ENCODE results near the genes FH and CEP170.

DNA sequence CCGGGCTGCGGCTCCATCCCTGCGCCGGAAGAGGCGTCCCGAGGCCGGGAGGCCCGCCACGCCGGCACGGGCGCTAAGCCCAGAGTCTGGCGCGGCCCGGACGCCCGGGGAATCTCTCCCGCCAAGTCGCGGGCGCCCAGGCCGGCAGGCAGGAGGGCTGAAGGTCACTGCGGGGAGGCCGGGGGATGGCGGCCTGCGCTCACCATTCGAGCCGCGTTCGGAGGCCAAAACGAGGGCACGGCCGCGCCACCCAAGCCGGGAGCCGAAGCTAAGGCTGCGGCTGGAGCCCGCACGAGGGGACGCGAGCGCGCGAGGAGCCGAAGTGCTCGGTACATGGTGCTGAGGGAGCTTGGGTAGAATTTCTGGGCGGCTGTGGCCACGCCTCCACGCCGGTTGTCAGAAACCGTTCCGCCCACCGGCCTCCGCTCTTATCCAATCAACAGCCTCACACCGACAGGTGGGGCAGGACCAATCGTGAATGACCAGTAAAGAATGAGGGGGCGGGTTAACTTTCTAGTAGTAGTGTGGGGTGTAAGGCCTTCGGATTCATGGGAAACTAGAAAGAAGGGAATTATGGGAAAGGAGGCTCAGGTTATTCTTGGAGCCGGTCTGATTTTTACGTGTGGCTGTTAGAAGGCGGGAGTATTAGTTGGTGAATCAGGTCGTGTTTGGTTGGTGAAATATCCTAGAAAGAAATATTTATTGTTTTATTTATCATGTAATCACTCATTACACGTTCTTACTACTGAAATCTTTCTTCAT, at the start of gene FH:
Gene FH (minus strand): TSS at position 368 of the 762 bp plus-strand sequence.
- PRO-cap, result bidirectional peak, plus-strand start at position 516 of the sequence, minus-strand start at position 324 of the sequence
- RAMPAGE, long total RNA, 4 experiments, result start-site peak on the minus strand in 4 of 4 experiments, centred at positions 339 to 342 of the sequence, 422 to 2,201 reads per replicate

- PRO-cap, result no peak
- RAMPAGE, long total RNA, 4 experiments, result no peak in any of the 4 experiments
Measured at GRCh38 chr1:241524889-241525367, 5.4 kb upstream of the FH start.

GRCh38 chr1:241748958-241749601, 97.0 kb downstream of the WDR64 start:
- PRO-cap, result no peak
- RAMPAGE, long total RNA, 4 experiments, result no peak in any of the 4 experiments

DNA sequence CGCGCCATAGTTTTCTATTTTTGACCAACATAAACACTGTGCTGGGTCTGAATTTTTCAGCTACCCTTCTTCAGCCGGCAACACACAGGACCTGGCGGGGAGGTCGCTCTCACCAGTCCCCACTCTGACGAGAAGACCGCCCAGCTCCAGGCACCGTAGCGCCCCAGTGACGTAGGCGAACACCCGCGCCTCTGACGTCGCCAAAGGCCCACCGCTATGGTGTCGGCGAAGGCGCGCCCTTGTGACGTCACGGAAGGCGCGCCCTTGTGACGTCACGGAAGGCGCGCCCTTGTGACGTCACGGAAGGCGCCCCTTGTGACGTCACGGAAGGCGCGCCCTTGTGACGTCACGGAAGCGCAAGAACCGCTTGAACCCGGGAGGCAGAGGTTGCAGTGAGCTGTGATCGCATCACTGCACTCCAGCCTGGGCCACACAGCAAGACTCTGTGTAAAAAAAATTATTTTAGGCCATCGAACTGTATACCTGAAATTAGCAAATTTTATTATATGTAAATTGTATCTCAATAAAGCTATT, 153.5 kb downstream of the CEP170 start:
- PRO-cap, result unidirectional peak, minus-strand start at position 168 of the sequence; unidirectional peak, minus-strand start at position 193 of the sequence
- RAMPAGE, long total RNA, 4 experiments, result no peak in any of the 4 experiments

DNA sequence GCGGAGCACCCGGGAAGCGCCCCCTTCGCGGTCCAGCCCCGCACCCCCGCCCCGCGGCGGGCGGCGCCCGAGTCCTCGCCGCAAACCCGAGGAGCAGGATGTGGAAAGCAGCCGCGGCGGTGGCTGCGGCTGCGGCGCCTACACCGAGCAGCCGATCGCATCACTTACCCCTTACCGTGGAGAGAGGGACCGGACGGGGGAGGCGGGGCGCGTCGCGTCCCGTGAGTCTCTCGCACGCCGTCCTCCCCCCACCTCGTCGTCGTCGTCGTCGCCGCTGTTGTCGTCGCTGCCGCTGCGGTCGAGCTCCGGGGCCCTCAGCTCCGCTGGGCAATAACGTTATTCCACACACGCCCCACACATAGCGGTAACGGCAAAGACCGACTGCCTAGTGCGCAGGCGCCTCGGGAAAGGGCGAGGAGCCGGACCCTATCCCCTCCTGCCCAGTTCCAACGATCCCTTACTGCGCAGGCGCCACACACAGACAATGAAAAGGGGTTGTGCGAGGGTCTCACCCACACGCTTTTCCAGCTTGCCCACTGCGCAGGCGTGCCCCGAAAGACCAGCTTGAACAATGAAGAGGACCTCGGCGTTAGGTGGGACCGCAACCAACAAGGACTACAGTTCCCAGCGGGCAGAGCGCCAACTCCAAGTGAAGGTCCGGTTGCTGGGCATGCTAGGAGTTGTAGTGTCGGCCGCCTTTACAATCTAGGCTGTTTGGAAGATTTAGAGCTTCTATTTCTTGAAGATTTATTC, at the start of gene CEP170:
Gene CEP170 (minus strand): TSS at position 410 of the 753 bp plus-strand sequence.
- PRO-cap, result bidirectional peak, plus-strand start at position 105 of the sequence, minus-strand start outside the sequence; bidirectional peak, plus-strand start at position 256 of the sequence, minus-strand start at position 332 of the sequence; bidirectional peak, plus-strand start at position 487 of the sequence, minus-strand start at position 486 of the sequence; bidirectional peak, plus-strand start at position 680 of the sequence, minus-strand start at position 709 of the sequence
- RAMPAGE, long total RNA, 4 experiments, result start-site peak on the minus strand in 3 of 4 experiments, centred at positions 193 to 393 of the sequence, 23 to 34 reads per replicate

GRCh38 chr1:243316376-243317242, 60.8 kb downstream of the SDCCAG8 start:
- PRO-cap, result no peak
- RAMPAGE, long total RNA, 4 experiments, result no peak in any of the 4 experiments

DNA sequence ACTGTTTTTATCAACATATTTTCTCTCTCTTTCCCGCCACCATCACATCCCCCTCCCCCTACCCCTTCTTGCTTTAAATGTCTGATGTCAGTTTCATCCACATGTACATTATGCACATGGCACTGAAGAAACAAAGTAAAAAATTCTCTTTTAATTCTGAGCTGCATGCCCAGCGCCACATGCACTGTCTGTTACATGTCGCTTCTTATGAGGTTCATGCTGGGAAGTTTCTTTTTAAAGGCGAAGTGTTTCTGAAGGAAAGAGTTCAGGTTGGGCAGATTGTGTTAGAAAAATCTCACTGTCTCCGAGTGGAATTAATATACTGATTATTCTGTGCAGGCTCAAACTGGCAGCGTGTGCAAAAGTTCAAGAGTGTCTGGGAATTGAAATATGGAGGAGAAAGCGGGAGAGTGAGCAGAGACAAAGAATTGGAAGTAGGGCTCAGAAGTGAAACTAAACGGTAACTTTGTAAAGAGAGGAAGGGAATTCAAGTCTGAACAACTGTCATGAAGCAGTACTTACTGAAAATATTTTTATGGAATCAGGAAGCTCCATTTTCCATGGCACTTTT, 217.5 kb downstream of the SDCCAG8 start:
- PRO-cap, result no peak
- RAMPAGE, long total RNA, 4 experiments, result no peak in any of the 4 experiments

DNA sequence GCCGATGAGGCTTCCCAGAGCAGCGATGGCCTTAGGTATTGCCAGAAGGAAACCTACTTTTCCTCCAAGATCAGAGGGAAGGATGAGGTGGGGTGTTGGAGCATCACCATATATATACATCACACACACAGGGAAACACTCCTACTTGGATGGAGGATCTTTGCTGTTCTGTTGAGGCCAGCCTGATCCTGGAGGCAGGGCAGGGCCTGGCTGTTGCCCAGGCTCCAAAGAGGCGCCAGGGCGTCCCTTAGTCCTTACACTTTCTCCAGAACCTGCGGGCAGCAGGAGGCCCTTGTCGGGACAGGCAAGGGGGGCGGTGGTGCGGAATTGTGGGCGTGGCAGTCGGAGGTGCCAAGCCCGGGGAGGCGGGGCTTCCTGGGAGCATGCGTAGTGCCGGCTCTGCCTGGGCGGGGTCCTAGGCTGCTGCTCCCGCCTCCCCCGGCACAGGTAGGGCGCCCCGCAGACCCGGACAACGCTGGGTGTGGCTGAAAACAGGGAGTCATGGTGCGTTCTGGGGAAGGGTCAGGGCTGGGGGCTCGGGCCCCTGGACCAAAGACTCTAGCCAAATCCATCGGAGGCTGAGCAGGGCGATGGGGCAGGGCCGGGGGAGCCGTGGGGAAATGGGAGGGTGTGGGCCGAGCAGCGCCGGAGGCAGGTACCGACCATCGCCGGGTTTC, 231.7 kb downstream of the SDCCAG8 start:
- PRO-cap, result no peak
- RAMPAGE, long total RNA, 4 experiments, result start-site peak on the plus strand in 1 of 4 experiments, centred at position 427 of the sequence, 45 reads per replicate

DNA sequence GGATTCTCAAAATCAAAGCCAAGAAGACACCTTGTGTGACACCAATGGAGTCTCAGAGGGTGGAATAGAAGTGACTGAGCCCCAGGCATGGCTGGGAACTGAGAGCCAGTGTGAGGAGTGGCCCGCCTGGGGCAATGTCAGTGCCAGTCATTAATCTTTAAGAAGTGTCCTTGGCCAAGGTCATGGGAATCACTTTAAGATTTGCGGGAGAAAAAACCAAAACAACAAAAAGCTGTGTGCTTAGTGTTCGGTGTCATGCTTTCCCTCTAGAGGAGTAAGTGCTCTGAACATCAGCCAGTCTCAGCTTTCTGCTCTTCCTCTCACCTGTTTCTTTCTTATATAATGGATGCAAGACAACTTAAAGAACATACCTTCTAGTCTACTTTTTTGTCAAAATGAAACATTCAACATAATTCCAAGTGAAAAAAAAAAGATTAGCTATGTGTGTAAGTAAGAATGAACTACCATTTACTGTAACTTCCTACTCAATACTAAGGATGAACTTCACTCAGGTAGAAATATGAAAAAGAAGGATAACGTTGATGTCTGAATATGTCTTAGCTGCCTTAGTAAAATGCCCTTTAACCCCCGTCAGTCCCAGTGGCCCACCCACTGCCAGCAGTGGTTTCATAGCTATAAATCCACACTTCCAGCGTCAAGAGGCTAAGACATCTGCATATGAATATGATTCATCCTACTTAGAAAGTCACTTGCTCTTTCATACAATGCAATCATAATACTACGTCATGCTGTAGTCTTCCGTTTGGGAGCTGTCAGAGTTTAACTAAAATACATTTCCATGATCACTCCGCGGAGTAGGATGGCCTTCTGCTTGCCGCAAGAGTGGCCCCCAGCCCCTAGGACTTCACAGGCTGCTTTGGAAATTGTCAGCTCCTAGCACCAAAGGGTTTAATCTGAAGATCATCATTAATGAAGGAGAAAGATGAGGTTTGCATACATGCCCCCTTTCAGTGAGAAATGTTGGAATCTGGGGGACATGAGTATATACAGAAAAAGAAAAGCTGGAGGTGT, 247.2 kb downstream of the SDCCAG8 start:
- PRO-cap, result no peak
- RAMPAGE, long total RNA, 4 experiments, result start-site peak on the minus strand in 1 of 4 experiments, centred at position 263 of the sequence, 5 reads per replicate

DNA sequence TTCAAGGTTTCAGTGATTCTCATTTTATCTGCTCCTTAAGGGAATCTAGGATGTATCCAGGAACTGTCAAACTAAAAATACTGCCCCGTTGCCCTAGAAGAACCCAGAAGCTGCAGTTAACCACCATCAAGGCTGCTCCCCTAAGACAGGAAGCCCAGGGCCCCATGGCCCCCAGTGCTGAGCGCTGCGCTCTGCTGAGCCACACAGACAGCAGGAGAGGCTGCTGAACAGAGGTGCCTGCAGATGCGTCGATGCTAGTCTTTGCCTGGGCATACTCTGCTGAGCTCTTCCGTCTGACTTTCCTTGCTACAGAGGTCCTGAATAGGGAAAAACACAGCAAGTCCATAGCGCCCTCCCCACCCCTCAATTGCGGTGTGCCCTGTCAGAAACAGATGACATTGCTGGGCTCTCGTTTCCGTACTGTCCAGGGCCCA, 252.3 kb downstream of the SDCCAG8 start:
- PRO-cap, result no peak
- RAMPAGE, long total RNA, 4 experiments, result no peak in any of the 4 experiments

DNA sequence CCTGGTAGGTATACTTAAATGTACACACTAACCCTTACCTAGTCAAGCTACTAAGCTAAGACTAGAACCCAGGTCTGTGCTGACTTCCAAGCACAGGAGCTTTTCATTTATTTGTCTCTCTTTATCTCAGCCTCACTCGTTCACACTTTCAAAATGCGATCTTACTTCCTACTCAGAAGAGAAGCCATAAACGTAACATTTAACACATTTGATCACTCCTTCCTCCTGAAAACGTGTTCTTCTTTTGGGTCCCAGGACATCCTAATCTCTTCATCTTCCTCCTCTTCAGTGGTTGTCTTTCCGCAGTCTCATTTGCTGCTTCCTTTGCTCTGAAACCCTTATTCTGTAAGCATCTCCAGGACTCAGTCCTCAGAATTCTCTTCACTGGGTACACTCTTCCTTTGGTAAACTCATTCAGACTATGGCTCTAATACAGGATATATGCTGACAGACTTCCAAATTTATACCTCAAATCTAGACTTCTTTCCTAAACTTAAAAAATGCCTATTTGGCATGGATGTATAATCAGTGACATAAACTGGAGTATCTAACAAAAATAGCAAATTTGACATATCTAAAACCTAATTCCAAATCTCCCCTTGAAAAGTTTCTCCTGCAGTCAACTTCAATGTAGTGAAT, 228.8 kb downstream of the AKT3 start:
- PRO-cap, result no peak
- RAMPAGE, long total RNA, 4 experiments, result no peak in any of the 4 experiments

DNA sequence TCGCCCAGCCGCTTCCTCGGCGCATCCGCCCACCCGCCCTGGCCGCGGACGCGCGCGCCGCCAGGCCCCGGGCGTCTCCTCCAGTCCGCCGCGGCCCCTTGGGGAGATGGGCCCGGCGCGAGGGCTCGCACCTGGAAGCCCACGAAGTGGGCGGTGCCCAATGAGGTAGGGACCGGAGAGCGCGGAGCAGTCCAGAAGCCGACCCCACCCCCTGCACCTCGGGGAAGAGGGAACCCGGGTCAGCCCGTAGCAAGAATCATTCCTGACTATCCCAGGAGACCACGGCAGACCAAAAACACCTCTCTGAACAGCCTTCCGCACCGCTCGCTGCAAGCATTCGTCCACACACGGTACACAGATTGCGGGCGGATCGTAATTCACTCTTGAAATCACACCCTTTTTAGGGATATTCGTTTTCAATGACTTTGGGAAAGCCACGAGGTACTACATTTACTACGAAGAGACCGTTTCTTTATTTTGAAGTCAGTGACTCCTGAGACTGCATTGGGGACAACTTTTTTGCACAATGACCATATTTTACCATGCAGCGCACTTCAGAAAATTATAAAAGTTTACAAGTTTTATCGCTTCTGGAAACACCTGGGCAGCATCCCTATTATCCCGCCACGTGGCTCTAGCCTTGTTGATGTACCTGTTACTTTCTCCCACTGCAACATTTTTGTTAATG, 1.0 kb upstream of the AKT3 start:
- PRO-cap, result bidirectional peak, plus-strand start at position 269 of the sequence, minus-strand start at position 155 of the sequence
- RAMPAGE, long total RNA, 4 experiments, result no peak in any of the 4 experiments

DNA sequence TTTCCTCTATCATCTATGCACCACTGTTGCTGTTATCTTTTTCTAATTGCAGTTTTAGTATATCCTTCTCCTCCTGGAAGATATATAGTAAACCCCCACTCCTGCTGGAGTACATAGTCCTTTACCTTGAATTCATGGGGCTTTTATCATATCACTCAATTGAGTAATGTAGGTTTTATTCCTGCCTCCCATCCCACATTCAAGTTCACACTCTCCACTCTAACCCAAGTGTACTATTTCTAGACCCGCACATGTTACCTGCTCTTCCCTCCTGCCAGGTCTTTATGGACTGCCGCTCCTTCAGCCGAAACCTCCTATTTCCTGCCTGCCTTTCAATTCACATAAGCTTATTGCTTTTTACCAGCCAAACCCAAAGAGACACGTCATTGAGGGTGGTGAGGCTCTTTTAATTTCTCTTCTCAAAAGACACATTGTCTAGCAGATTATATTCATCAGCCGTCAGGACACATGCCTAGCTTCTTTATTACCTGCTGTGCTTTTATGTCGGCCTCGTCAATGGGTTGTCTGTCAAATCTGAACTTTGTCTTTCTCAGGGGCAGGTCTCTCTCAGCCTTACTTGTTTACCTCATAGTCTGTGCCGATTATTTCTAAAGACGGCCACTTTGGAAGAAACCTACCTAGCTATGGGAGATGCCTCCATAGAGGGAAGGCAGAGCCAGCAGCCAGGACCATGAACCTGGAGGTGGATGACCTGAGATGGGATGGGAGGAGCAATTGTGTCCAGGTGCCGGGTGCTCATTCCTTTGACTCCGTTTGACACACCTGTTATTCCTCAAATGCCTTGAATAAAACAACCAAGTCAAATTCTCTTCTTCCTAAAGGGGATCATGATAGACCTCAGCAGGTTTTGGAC, 41.9 kb downstream of the ZBTB18 start:
- PRO-cap, result no peak
- RAMPAGE, long total RNA, 4 experiments, result no peak in any of the 4 experiments

- PRO-cap, result no peak
- RAMPAGE, long total RNA, 4 experiments, result no peak in any of the 4 experiments
Measured at GRCh38 chr1:244104187-244104827, 53.2 kb downstream of the ZBTB18 start.

GRCh38 chr1:244303947-244304572, 48.4 kb upstream of the C1orf100 start:
- PRO-cap, result bidirectional peak, plus-strand start at chr1:244304375, minus-strand start at chr1:244304224
- RAMPAGE, long total RNA, 4 experiments, result no peak in any of the 4 experiments

- PRO-cap, result unidirectional peak, plus-strand start at chr1:244349279
- RAMPAGE, long total RNA, 4 experiments, result no peak in any of the 4 experiments
Measured at GRCh38 chr1:244348646-244349508, 3.6 kb upstream of the C1orf100 start.

DNA sequence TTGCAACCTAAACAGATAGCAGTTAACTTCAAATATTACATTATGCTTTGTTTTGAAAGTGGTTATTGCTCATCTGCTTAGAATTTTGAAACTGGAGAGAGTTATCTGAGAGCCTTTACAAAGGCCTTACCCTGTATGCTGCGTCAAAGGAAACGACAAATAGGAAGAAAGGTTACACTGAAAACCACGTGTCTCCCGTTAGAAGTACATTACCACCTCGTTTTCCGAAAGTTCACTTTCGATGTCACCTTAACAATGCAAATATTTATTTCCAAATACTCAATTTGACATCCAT, 1.2 kb downstream of the ADSS2 start:
- PRO-cap, result bidirectional peak, plus-strand start at position 235 of the sequence, minus-strand start at position 93 of the sequence
- RAMPAGE, long total RNA, 4 experiments, result no peak in any of the 4 experiments

DNA sequence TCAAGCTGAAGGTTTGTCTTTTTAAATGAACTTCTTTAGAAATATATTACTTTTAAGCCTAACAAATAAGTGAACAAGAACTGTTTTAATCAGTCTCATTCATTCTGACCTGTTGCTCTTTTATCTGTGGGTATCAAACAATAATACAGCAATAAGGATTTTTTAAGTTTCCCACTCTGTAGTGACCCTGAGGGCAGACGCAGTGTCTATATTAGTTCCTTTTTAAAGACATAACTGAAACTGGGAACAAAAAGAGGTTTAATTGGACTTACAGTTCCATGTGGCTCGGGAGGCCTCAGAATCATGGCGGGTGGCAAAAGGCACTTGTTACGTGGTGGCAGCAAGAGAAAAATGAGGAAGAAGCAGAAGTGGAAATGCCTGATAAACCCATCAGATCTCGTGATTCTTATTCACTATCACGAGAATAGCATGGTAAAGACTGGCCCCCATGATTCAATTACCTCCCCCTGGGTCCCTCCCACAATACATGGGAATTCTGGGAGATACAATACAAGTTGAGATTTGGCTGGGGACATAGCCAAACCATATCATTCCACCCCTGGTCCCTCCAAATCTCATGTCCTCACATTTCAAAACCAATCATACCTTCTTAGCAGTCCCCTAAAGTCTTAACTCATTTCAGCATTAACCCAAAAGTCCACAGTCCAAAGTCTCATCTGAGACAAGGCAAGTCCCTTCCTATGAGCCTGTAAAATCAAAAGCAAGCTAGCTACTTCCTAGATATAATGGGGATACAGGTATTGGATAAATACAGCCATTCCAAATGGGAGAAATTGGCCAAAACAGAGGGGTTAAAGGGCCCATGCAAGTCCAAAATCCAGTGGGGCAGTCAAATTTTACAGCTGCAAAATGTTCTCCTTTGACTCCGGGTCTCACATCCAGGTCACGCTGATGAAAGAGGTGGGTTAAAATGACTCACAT, 13.9 kb downstream of the DESI2 start:
- PRO-cap, result no peak
- RAMPAGE, long total RNA, 4 experiments, result no peak in any of the 4 experiments

DNA sequence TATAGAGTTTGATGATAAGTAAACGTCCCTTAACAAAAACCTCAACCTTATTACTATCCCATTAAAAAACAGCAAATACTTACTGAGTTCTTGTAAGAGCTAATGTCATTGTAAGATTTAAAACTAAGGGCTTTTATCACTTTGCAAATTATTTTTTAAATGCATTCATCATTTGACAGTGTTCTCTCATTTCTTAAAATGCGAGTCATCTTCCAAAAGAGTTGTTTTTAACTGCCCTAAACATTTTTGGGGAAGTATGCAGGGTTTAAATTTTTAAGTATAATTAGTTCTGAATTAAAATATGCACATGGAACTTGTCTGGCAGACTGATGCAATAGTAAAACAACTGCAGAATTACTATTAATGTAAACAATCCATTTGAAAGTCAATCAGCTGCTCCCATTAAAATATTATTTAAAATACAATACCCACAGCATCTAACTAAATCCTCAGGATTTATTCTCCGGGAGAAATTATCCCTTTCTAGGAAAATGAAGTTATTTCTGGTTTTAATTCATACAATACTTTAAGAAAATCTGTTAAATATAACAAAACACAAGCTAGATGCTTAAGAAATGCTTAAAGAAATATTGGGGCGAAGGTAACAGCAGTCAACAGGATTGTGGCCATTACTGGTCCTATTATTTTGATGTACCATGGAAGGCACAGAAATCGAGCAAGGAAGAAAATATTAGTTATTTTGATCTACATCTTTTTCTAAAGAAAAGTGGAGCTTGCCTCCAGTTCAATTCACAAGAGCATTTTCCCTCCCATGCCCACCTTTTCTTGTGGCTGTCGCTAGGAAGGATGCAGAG, 8.2 kb downstream of the COX20 start:
- PRO-cap, result no peak
- RAMPAGE, long total RNA, 4 experiments, result no peak in any of the 4 experiments

GRCh38 chr1:244846461-244847356, 11.3 kb downstream of the COX20 start:
- PRO-cap, result no peak
- RAMPAGE, long total RNA, 4 experiments, result no peak in any of the 4 experiments